Retinal pigment epithelial cell (primary cell): ENCODE data around the gene DBNDD1.

DNA sequence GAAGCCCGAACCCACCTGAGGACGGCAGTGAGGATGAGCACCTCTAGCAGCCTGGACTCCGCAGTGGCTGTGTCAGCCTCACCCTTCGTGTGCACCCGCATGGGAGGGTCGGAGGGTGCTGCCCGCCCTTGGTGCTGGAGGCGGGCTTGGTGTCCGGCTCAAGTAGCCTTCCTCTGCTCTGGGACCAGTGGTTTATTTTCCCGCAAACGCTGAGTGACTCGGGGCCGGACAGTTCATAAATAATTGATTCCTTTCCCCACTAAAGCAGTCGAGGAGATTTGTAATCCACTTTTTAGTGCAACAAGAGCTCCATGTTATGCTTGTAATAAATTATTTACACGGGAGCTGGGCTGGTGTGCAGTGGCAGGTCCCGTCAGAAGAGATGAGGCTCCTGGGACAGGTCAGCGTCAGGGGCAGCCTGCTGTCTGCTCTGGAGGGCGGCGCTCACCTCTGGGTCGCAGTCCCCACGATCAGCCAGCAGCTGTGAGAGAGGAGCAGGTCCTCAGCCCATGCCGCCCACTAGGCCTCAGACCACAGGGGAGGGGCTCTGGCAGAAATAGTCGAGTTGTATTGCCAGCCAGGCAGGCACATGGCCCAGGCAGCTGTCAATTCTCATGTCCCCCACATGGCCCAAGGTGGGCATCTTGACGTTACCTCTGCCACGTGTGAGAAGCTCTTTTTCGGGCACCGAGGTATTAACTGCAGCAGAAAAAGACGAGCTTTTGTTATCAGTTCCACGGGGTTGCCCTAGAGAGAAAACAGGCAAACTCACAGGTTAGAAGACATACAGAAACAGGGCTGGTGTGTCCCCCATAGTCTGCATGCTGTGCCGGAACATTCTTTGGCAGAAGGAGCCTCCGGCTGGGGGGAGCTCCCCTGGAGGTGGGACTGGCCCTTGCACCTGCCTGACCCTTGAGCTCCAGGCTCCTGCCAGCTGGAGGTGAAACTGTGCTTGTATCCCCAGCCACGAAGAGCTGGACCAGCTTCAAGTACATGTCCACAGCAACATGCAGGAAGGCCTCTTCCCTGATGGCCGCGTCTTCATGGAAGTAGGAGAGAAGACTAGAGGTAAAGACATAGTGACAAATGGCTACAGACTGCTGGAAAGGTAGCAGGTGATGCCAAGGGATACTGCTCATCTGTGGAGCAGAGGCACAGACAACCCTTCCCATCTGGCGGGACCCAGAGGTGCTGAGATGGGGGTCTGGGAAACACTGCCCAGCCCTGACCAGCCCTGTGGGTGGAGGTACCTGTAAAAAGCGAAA is 17.3 kb downstream of the ZNF276 start:
- RRBS, result 73% methylated on average over 5 of the region's 36 CpGs

DNA sequence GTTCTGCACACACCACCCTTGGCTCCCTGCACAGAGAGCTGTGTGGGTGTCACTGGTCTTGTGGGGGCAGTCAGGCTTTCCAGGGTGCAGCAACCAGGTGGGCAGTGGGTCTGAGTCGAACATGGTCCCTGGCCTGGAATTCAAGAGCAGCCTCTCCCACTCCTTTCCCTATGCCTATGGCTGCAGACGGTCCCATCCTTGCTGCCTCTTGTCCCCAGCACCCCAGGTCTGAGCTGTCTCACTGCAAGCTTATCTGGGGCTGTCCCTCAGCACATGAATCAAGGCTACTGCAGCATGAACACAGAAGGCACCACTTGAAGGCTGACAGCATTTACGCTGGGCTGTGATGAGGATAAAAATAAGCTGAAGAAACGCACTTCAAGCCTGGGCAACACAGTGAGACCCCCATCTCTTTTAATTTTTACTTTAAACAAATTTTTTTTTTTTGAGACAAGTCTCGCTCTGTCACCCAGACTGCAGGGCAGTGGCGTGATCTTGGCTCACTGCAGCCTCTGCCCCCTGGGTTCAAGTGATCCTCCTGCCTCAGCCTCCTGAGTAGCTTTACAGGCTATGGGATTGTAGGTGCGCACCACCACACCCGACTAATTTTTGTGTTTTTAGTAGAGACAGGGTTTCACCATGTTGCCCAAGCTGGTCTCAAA is 20.3 kb downstream of the ZNF276 start:
- RRBS, result no CpG with 5 or more reads among the region's 8 CpGs

- RRBS, result no CpG with 5 or more reads among the region's 19 CpGs
These were observed 5.2 kb downstream of the SPIRE2 start for GRCh38 chr16:89833478-89833914.

GRCh38 chr16:89910142-89910723 is 8.4 kb upstream of the MC1R start:
- RRBS, result 19% methylated on average over 11 of the region's 28 CpGs

GRCh38 chr16:89935612-89935899 is 12.4 kb downstream of the TUBB3 start:
- RRBS, result no CpG with 5 or more reads among the region's 23 CpGs

- RRBS, result 1% methylated on average over 44 of the region's 93 CpGs
These were observed at the start of gene DBNDD1 for GRCh38 chr16:90019291-90020173. DBNDD1 (minus strand) TSS chr16:90019456.

- RRBS, result 3% methylated on average over 7 of the region's 67 CpGs
These were observed 25.2 kb downstream of the GAS8 start for GRCh38 chr16:90047504-90048218.

GRCh38 chr16:90056519-90056973 is 20.6 kb downstream of the PRDM7 start:
- RRBS, result 25% methylated on average over 2 of the region's 15 CpGs

GRCh38 chr16:90057457-90058178 is 19.5 kb downstream of the PRDM7 start:
- RRBS, result 59% methylated on average over 1 of the region's 14 CpGs